HT-29 (cell line): ENCODE measurements around a stretch of chr17.

DNA sequence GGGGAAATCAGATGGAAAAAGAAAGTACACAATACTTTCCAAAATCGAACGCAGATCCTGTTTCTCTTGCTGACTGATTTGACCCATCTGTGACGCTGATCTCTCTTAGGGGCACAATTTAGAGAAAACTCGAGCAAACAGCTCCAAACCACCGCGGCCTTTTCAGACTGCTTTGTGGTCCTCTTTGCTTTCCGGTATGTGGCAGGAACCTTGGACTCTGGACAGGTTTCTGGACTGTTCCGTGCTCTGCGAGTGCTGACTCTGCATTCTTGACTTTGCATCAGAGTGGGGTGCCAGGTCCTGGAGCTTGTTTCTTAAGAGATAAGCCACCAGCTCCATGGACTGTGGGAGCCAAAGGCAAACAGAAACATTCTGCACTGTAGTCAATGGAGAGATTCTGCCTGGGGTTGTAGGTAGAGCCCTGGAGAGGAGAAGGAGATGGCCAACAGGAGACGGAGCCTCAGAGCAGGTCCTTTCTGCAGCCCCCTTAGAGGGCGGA is 65.7 kb downstream of the WIPI1 start:
- RAMPAGE, long total RNA: no peak

DNA sequence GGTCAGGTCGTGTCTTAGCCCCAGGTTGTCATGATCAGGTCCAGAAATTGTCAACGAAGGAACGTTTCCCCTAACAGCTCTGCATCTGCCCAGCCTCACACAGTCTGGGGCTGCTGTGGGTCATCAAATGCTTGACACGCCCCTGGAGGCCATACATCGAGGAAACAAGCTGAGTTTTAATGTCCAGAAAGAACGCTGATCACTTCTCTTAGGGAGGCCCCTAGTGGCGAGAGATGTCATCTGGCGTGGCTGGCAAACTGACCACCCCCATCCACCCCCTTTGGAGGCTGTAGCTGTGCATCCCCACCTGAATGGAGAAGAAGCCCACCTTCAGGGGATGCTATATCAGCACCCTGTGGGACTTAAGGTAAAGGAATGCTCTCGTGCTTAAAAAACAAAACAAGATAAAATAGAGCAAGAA is 58.3 kb downstream of the WIPI1 start:
- RAMPAGE, long total RNA: no peak

- RAMPAGE, long total RNA: no peak
Measured at GRCh38 chr17:68440991-68441602, 16.2 kb downstream of the WIPI1 start.

- RAMPAGE, long total RNA: no peak
Measured at GRCh38 chr17:68444315-68444888, 12.9 kb downstream of the WIPI1 start.

DNA sequence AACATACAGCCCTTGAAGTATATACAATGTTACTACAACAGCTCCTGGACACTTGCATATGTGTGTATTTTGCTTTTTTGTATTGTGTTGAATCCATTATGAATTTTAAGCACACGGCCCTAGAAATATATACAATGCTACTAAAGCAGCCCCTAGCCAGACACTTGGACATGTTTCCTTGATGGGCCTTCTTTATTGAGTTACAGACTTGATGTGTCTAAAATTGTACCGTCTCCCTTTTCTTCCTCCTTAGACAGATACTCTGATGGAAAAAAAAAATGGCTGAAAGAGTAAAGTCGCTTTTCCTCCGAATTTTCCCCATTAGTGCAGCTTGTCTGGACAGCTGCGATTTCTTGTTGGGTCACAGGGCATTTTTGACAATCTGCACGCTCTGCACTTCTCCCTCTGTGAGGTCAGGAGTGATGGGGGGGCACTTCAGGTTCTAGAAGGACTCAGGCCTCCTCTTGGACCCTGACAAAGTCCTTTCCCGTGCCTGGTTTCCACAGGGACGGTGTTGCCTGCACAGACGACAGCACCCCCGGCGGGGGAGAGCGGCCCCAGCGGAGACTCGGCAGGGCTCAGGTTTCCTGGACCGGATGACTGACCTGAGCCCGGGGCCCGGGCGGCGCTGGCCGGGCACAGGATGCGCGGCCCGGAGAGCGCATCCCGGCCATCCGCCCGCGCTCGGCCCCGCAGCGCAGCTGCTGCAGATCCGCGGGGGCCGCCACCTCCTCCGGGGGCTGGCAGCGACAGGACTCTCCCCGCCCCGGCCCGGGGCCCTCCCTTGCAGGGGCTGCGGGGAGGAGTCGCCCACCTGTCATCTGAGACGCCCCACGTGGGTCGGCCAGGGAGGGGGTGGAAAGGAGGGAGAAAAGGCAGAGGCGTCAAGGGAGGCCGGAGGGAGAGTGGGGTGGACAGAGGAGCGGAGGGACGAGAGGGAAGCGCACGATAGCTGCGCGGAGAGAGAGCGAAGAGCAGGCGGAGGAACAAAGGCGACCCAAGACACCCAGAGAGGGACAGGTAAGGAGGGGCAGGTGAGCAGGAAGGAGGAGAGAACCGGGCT is 776 bp upstream of the PRKAR1A start:
- RAMPAGE, long total RNA: no peak

GRCh38 chr17:68512528-68513081 is 375 bp downstream of the PRKAR1A start:
- RAMPAGE, long total RNA: no peak

GRCh38 chr17:68790820-68791491 is 164.2 kb downstream of the ABCA8 start:
- RAMPAGE, long total RNA: no peak

GRCh38 chr17:68819397-68819895 is 135.7 kb downstream of the ABCA8 start:
- RAMPAGE, long total RNA: no peak

GRCh38 chr17:68952970-68953919 is 1.9 kb downstream of the ABCA8 start:
- RAMPAGE, long total RNA: no peak

DNA sequence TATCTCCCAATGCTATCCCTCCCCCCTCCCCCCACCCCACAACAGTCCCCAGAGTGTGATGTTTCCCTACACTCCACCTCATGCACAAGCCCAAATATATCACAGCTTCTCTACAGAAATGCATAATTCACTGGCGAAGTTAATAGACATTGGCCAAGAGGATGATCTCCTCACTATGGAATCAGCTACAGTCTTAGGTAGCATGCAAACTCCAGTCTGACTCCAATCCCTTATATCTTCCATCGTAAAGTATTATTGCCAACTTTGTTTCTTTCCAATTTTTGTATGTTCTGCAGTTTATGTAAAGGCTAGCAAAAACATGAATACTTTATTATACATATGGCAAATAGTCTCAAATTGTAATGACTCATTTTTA is 1.0 kb downstream of the ABCA8 start:
- RAMPAGE, long total RNA: no peak

- RAMPAGE, long total RNA: no peak
Measured at GRCh38 chr17:69090824-69091374, 30.2 kb upstream of the ABCA9 start.

DNA sequence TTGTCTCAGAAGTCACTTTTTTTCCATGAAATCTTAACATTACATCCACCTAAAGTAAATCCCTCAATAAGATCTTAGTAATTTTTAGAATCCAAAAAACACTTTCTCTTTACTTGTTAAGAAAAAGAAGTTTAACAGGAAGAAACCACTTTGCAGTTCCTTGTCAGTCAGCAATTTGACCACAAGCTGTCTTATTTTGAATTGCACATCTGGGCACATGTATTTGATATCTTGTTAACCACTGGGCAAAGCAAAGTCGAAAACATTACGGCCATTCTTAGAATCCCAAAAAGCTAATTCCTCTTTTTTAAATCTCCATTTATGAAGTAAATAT is 1.1 kb downstream of the ABCA10 start:
- RAMPAGE, long total RNA: no peak

DNA sequence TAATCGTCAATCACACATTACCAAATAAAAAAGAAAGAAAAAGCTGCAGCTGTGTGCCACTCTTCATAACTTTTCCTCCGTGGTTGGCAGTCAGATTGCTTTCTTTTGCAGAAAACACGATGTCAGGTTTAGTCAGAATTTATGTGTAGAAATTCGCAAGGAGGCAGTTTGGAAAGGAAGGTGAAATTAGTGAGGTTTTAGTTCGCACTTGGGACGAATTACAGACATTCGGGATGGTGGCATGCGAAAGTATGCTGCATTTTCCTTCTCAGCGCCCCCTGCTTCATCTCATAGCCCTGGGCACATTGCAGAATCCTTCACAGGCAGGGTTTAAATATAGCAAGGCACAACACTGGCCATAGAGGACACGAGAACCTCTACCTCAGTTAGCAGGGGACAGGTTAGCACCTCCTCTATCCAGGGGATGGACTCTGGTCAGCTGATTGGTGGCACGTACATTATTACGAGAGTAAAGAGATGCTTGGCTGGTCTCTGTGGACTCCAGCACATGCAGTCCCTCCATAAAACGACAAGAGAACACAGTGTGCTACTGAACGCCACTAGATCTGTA is 47.4 kb downstream of the MAP2K6 start:
- RAMPAGE, long total RNA: no peak

- RAMPAGE, long total RNA: no peak
Measured at GRCh38 chr17:69901019-69901446, 174.0 kb upstream of the KCNJ16 start.

DNA sequence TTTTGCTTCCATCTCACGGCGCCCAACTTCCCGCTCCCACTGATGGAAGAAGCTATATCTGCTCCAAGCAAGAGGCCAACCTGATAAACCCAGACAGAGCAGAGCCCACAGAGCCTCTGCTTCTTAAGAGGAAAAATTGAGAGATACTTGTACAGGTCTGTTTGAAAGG is 167.5 kb upstream of the KCNJ16 start:
- RAMPAGE, long total RNA: no peak

DNA sequence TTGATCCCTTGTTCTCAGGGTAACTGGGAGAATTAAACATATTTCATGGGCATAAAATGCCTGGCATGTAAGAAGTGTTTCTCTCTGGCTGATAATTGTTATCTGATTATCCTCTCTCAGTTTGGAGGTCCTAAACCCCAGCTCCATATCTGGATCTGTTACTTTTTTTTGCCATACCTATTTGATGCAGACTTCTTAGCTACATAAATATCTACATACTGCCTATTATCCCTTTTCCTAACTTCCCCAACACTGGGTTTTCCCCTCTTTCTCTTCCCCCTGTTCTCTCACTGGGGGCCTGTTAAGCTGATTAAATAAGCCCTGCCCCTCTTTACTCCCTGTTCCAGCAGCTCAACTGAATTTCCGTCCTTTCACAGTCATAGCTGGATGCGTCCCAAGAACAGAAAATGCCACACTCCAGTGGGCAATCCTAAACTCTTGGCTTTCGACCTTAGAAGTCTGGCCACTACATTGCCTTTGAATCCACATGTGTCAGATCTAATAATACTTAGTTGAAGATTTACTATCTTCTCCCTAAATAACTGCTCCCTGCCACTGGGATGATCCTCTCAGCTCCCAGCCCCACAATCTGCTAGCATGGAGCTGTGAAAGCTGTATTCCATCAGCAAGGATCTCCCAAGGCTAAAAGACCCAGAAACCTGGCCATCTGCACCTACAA is 34.4 kb downstream of the KCNJ16 start:
- RAMPAGE, long total RNA: no peak

- RAMPAGE, long total RNA: no peak
Measured at GRCh38 chr17:70137286-70137765, 32.0 kb upstream of the KCNJ2 start.

GRCh38 chr17:70157950-70159078 is 11.0 kb upstream of the KCNJ2 start:
- RAMPAGE, long total RNA: no peak

DNA sequence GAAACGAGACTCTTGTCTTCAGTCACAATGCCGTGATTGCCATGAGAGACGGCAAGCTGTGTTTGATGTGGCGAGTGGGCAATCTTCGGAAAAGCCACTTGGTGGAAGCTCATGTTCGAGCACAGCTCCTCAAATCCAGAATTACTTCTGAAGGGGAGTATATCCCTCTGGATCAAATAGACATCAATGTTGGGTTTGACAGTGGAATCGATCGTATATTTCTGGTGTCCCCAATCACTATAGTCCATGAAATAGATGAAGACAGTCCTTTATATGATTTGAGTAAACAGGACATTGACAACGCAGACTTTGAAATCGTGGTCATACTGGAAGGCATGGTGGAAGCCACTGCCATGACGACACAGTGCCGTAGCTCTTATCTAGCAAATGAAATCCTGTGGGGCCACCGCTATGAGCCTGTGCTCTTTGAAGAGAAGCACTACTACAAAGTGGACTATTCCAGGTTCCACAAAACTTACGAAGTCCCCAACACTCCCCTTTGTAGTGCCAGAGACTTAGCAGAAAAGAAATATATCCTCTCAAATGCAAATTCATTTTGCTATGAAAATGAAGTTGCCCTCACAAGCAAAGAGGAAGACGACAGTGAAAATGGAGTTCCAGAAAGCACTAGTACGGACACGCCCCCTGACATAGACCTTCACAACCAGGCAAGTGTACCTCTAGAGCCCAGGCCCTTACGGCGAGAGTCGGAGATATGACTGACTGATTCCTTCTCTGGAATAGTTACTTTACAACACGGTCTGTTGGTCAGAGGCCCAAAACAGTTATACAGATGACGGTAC is 6.5 kb downstream of the KCNJ2 start:
- RAMPAGE, long total RNA: no peak

GRCh38 chr17:70184799-70185117 is 15.4 kb downstream of the KCNJ2 start:
- RAMPAGE, long total RNA: no peak